Camera-type eye (tissue), 1 donor: ENCODE measurements around a stretch of chr17.

GRCh38 chr17:80174934-80175897, 5.4 kb downstream of the CARD14 start:
- RAMPAGE, long total RNA, result no peak

DNA sequence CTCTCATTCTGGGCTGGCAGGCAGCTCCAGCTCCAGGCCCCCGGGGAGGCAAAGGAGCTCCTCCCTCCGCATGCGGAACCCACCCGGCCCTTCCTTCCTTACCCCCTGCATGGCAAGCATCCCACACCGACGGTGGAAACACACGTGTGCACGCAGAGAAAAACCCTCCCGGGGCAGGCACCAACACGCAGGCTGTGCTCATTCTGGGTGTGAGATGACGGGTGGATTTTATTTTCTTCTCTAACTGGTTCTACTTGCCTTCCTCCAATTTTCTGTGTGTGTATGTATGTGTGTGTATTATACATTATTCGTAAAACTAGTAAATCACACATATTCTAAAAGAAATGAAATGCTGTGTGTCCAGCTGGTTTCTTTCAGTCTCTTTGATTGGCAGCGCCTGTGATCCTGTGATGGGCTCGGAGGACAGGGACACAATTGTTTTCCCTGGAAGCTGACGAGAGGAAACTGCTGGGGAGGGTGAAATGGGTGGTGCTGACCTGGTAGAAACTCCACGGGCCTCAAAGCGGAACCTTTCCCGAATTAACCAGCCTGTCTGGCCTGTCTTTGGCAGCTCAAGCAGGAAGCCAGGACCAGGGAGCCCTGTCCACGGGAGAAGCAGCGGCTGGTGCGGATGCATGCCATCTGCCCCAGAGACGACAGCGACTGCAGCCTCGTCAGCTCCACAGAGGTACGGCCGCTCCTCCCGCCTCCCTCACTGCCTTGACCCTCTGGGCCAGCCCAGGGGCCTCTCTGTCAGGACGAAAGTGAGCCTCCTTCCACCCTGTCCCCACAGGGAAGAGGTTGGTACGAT, 22.3 kb downstream of the CARD14 start:
- RAMPAGE, long total RNA, result no peak

- RAMPAGE, long total RNA, result no peak
Observed at GRCh38 chr17:80210324-80211648, 9.3 kb downstream of the SGSH start.

DNA sequence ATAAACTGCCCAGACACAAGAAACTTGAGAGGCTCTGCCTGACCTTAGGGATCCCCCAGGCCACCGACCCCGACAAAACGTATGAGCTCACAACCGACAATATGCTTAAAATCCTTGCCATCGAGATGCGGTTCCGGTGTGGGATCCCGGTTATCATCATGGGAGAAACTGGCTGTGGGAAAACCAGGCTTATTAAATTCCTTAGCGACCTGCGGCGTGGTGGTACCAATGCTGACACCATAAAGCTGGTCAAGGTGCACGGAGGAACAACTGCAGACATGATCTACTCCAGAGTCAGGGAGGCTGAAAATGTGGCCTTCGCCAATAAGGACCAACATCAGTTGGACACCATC, 69.6 kb upstream of the ENDOV start:
- RAMPAGE, long total RNA, result no peak

- RAMPAGE, long total RNA, result no peak
Observed at GRCh38 chr17:80383516-80384451, 31.2 kb upstream of the ENDOV start.

DNA sequence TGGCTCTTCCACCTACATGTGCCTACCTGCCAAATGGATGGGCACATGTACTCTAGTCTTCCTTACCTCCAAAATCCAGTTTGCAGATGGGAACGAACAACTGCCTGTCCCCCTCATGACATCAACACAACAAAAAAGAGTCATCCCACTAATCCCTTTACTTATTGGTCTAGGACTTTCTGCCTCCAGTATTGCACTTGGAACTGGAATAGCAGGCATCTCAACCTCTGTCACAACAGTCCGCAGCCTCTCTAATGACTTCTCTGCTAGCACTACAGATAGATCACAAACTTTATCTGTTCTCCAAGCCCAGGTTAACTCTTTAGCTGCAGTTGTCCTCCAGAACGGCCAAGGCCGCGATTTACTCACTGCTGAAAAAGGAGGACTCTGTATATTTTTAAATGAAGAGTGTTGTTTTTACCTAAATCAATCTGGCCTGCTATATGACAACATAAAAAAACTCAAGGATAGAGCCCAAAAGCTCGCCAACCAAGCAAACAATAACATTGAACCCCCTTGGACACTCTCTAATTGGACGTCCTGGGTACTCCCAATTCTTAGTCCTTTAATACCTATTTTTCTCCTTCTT, 8.0 kb upstream of the ENDOV start:
- RAMPAGE, long total RNA, result no peak

- RAMPAGE, long total RNA, result no peak
Observed at GRCh38 chr17:80408638-80409305, 6.2 kb upstream of the ENDOV start.

DNA sequence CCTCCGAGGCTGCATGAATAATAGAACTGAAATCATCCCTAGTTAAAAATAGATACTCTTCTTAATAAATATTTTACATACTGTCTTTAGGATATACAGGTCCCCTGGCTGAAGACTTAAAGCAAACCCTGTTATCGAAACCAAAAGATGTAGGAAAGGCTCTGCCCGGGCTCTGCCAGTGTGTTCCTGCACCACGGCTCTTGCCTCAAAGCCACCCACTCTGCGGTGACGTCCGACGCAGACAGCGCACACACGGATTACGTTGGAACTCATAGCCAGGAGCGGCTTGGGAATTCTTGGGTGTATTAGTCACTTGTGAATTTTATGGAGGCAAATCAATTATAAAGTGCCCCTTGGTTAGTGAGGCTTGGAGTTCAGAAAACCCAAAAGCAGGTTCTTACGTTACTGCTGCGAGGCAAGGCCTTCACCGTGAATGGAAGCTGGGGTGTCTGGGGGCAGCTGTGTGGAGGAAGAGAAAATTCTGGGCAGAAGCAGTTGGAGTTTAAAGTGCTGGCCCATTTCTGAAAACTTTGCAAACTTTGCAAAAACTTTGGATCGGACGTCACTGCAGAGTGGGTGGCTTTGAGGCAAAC, 25.6 kb upstream of the NPTX1 start:
- RAMPAGE, long total RNA, result no peak

- RAMPAGE, long total RNA, result no peak
Observed at GRCh38 chr17:80526341-80526802, 18.3 kb upstream of the RPTOR start.

DNA sequence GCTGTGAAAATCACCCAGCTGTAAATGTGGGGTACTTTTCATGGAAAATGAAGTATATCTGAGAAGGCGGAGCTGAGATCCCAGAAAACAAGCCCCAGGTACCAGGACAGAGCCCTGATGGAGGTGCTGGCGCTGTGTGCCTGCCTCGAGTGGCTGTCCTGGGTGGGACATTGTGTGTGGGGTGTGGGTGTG, 55.6 kb downstream of the RPTOR start:
- RAMPAGE, long total RNA, result no peak

DNA sequence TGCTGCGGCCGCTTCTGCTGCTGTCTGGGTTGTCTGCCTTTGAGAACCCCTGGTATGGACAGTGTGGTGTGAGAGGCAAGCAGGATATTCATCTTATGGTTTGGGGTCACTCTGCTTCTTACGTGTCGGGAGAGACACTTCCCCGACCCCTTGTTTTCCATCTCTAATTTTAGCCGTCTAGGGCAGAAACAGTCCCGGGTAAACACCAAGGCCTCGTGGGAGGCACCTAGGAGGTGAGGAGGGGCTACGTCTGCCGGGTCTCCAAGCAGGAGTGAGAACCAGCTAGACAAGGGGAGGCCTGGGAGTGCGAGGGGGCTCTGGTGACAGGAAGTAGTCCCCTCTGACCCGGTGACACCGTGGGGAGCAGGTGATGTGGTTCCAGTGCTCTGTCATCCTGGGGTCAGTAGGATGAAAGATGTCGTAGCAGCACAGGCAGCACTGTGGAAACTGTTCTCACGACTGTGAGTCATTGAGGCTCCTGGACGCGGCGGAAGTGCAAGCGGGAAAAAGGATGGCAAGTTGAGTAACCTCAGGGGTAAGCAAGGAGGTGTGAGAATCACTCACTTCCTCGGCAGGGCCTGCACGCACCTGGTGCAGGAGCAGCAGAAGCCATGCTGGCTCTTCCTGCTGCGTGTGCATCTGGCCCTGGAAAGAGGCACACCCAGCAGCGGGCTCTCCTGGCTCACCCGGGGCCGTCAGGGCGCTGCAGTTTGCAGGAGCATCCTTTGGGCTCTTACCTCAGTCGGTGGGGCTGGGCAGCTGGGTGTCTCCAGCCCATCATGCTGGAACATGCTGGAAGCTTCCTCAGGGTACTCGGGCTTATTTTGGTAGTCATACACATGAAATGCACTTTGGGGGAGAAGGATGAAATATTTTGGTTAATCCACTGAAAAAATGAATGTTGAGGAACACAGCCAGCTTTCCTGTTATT, 176.5 kb downstream of the RPTOR start:
- RAMPAGE, long total RNA, result no peak

GRCh38 chr17:80724733-80725274, 180.2 kb downstream of the RPTOR start:
- RAMPAGE, long total RNA, result no peak

DNA sequence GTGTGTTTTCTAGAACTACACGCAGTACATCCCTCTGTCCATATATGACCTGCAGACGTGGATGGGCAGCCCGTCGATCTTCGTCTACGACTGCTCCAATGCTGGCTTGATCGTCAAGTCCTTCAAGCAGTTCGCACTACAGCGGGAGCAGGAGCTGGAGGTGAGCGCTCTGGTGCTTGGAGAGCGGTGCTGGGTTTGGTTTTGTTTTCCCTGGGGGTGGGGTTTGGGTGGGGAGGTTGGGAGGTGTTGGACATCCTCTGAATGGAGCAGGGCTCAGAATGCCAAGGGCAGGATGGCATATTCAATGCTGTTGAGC, 185.9 kb downstream of the RPTOR start:
- RAMPAGE, long total RNA, result no peak

- RAMPAGE, long total RNA, result no peak
Observed at GRCh38 chr17:80738183-80738682, 193.6 kb downstream of the RPTOR start.

DNA sequence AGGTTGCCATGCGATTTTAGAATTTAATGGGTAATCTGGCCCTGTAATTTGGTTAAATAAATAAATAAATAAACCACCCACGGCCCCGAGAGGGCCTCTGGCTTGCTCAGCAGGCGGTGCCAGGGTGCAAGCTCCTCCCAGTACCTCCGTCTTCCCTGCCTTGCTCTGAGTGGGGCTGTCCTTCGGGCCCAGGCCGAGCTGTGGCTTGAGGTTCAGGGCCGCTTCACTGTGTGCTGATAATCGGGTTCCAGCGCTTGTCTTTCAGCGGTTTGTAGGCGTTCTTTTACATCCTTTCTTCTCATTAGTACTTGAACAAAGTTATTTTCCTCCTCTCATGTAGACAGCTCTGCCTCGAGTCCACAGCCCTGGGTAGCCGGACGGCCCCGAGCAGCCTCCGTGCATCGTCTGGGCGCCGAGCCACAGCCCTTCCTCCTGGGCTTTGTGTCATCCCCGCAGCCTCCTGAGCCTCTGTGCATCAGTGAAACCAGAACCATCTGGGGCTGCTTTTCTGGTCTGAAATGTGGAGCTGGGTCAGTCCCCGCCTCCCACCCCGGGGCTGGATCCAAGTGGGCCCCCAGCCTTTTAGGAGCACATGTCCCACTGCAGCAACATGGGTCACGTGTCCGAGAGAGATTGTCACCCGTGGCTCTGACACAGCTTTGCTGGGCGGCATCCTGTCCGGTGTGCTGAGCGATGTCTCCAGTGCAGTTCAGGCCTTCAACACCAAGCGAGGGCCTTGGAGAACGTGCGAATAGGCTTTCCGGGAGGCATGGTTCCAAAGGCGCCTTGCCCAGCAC, 157.4 kb upstream of the CHMP6 start:
- RAMPAGE, long total RNA, result no peak

GRCh38 chr17:80870196-80870883, 121.3 kb upstream of the CHMP6 start:
- RAMPAGE, long total RNA, result no peak

DNA sequence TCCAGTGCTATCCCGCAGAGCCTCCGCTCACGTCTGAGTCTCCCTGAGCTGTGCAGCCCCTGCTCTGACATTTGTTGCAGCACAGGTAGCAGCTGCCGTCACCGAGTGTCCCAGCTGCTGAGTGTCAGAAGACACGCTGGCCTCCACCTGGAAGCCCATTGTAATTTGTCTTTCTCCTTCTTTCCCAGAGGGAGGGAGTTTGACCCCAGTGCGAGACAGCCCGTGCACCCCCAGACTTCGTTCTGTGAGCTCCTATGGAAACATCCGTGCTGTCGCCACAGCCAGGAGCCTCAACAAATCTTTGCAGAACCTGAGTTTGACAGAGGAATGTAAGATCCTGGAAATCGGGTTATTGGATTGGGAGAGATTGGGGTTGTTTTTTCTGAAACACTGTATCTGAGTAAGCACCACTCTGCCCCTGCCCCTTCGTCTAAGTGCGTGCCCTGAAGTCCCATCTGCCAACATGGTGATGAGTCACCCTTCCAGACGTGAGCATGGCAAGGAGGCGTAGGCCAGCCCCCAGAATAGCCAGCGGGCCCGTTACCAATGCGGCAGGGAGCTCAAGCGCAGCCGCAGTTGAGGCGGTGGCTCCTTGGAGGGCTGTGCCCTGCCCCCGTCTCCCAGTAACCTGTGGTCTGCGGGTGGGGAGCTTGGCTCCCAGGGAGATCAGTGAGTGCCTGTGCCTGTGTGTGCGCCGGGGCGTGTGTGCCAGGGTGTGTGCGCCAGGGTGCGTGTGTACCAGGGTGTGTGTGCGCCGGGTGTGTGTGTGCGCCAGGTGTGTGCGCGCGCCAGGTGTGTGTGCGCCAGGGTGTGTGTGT, 98.9 kb upstream of the CHMP6 start:
- RAMPAGE, long total RNA, result no peak

- RAMPAGE, long total RNA, result no peak
Observed at GRCh38 chr17:80895399-80895931, 96.2 kb upstream of the CHMP6 start.

- RAMPAGE, long total RNA, result no peak
Observed at GRCh38 chr17:81019238-81019646, 15.7 kb upstream of the BAIAP2 start.

DNA sequence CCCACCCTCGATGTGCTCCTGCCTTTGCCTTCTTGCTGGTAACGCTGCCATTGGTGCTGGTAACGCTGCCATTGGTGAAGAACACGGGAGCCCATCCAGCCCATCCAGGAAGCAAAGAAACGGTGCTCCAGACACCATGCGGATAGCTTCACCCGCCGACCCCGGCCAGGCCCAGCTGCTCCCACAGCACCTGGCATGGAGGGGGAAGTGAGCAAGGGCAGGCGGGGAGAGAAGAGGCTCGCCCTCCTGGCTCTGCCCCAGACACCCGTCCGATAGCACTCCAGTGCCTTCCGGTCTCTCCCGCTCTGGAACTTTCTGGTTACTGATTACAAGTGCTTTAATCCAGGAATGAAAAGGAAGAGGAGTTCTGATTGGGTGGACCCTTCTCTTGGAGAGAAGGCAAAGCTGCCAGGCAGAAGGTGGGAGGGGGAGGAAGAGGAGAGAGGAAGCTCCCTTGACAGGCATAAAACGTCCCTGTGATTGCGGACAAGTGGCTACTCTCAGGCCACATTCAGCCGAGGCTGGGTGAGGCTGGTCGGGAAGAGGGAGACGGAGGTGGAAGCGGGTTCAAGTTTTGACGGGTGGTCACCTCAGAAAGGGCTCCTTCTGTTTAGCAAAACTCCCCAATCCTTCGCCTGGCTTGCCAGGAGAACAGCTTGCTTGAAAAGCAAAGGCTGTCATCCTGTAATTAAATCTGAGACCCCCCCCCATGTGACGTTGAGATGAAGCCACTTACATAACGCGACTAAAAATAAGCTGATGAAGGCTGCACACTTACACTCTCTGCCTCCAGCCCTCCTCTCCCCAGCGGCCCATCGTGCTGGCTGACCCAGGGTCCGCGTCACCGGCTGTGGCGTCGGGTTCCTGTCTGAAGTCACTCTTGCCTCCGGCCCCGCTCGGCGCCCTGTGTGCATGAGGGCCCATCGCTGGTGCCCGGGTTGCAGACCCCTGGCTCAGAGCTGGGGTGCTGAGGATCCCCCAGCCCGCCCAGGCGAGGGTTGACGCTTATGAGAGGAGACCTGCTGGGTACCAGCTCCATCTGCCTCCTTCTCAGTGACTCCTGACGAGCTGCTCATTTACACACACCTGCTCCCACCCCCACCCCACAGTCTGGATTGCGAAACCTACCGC, 3.6 kb upstream of the BAIAP2 start:
- RAMPAGE, long total RNA, result no peak